ENCODE results near the gene RGS21.

GRCh38 chr1:188757570-188758376 is 1719.9 kb downstream of the BRINP3 start:
- PRO-cap = no peak
- RAMPAGE, long total RNA, 4 experiments = no peak in any of the 4 experiments

GRCh38 chr1:192316914-192317296 is at the start of gene RGS21:
RGS21 (plus strand) TSS chr1:192316992.
- PRO-cap = no peak
- RAMPAGE, long total RNA, 4 experiments = no peak in any of the 4 experiments

- PRO-cap = no peak
- RAMPAGE, long total RNA, 4 experiments = no peak in any of the 4 experiments
Observed at GRCh38 chr1:192936452-192937100, 122.6 kb downstream of the UCHL5 start.

- PRO-cap = no peak
- RAMPAGE, long total RNA, 4 experiments = no peak in any of the 4 experiments
Observed at GRCh38 chr1:192943178-192943512, 116.0 kb downstream of the UCHL5 start.

DNA sequence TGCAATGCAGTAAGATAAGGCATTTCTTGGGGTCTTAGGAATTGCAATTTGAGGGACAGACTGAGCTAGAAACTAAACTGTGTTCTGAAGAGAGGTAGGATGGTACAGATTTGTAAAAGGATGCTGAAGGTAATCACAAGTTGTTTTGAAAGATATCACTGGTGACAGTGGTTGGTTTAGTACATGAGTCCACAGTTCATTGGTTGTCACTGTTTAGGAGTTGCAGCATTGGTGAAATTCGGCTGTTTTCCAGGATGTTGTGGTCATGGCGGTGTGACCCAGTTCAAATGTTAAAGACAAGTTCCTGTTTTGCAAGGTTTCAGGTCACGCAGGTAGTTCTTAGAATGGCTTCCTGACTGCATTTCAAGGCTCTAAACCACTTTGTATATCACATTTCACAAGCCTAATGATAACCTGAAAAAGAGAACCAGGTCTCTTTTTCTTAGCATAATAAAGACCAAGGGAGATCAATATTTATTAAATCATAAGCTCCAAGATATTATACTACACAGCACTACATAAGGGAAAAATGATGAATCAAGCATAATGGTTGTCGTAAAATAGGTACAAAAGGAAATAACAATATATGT is 292.9 kb upstream of the B3GALT2 start:
- PRO-cap = no peak
- RAMPAGE, long total RNA, 4 experiments = no peak in any of the 4 experiments

- PRO-cap = bidirectional peak, plus-strand start at chr1:195721836, minus-strand start at chr1:195721646
- RAMPAGE, long total RNA, 4 experiments = start-site peak on the plus strand in 2 of 4 experiments, at chr1:195721783-195721942 at its widest, 5 to 48 reads per replicate
Observed at GRCh38 chr1:195721390-195722143, 886.7 kb downstream of the KCNT2 start.

DNA sequence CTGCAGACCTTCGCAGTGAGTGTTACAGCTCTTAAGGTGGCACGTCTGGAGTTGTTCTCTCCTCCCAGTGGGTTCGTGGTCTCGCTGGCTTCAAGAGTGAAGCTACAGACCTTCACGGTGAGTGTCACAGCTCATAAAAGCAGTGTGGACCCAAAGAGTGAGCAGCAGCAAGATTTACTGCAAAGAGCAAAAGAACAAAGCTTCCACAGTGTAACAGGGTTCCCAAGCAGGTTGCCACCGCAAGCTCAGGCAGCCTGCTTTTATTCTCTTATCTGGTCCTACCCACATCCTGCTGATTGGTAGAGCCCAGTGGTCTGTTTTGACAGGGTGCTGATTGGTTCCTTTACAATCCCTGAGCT is 886.1 kb downstream of the KCNT2 start:
- PRO-cap = unidirectional peak, minus-strand start at position 233 of the sequence
- RAMPAGE, long total RNA, 4 experiments = start-site peak on the minus strand in 3 of 4 experiments, centred at positions 101 to 238 of the sequence, 45 to 1,041 reads per replicate

DNA sequence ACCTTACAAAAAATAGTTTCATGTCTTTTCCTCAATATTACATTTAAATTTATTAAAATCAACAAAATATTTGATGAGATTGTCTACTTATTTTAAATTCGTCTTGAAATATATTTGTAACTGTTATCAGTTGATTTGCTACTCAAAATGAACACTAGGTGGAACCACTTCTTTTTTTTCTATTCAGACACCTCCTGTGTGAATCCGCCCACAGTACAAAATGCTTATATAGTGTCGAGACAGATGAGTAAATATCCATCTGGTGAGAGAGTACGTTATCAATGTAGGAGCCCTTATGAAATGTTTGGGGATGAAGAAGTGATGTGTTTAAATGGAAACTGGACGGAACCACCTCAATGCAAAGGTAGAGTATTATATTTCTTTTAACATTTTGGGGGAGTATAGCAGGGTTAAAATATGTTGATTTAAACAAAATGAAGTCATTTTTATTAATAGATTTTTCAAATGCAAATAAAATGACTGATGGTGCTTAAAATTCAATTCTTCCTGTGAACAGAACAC is 31.3 kb upstream of the CFHR3 start:
- PRO-cap = no peak
- RAMPAGE, long total RNA, 4 experiments = no peak in any of the 4 experiments

DNA sequence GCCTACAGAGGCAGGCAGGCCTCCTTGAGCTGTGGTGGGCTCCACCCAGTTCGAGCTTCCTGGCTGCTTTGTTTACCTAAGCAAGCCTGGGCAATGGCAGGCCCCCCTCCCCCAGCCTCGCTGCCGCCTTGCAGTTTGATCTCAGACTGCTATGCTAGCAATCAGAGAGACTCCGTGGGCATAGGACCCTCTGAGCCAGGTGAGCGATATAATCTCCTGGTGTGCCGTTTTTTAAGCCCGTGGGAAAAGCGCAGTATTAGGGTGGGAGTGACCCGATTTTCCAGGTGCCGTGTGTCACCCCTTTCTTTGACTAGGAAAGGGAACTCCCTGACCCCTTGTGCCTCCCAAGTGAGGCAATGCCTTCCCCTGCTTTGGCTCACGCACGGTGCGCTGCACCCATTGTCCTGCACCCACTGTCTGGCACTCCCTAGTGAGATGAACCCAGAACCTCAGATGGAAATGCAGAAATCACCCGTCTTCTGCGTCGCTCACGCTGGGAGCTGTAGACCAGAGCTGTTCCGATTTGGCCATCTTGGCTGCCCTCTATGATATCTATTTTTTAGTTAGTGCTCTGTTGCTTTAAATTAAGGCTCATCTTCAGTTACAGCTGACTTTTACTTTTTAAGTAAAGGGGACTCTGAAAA is 11.9 kb downstream of the CFHR3 start:
- PRO-cap = no peak
- RAMPAGE, long total RNA, 4 experiments = no peak in any of the 4 experiments

- PRO-cap = no peak
- RAMPAGE, long total RNA, 4 experiments = no peak in any of the 4 experiments
Observed at GRCh38 chr1:196822523-196822789, 2.9 kb downstream of the CFHR1 start.

GRCh38 chr1:196941617-196941821 is 2.0 kb upstream of the CFHR2 start:
- PRO-cap = no peak
- RAMPAGE, long total RNA, 4 experiments = no peak in any of the 4 experiments

GRCh38 chr1:197773727-197774291 is 1.5 kb downstream of the DENND1B start:
- PRO-cap = no peak
- RAMPAGE, long total RNA, 4 experiments = no peak in any of the 4 experiments

DNA sequence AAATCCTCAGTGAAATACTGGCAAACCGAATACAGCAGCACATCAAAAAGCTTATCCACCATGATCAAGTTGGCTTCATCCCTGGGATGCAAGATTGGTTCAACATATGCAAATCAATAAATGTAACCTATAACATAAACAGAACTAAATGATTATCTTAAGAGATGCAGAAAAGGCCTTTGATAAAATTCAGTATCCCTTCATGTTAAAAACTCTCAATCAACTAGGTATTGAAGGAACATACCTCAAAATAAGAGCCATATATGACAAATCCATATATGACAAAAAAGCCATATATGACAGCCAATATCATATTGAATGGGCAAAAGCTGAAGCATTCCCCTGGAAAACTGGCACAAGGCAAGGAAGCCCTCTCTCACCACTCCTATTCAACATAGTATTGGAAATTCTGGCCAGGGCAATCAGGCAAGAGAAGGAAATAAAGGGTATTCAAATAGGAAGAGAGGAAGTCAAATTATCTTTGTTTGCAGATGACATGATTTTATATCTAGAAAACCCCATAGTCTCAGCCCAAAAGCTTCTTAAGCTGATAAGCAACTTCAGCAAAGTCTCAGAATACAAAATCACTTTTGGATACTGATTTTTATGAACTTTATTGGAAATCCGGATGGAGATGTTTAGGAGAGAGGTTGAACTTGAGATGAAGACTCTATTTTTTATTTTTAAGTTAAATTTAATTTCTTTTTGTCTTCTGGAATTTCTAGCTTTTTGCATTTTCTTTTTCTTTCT is 36.9 kb downstream of the NEK7 start:
- PRO-cap = no peak
- RAMPAGE, long total RNA, 4 experiments = start-site peak on the plus strand in 1 of 4 experiments, centred at position 288 of the sequence, 6 reads per replicate

DNA sequence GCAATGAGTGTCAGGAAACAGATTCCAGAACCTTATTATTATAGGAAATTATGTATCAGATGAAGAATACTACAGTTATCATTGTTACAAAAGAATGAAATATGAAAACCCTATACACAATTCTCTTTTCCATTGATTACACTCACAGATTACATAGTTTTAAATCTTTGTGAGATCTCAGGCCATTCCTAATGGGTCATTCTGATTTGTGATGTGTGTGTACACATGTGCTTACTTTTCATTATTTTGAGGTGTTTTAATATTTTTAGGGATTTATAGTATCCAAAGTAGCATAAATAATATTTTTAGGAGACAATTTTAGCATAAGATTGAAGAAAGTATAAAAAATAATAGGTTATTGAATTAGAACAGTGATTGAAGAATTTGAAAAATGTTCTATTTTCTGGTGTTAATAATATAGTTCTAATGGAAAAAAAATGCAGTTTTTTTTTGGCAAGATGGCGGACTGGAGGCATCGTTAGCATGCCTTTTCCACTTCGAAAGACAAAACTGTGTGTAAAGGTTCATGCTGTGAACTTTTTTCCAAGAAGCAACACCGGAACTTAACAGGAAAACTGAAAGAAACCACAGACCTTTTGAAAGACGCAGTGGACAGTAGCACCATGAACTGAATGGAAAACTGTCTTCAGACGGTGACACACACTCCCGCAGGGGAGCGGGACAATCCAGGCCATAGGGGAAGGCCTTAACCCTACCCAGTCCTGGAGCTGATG is 54.6 kb downstream of the NEK7 start:
- PRO-cap = no peak
- RAMPAGE, long total RNA, 4 experiments = start-site peak on the plus strand in 1 of 4 experiments, centred at position 353 of the sequence, 9 reads per replicate

GRCh38 chr1:198216017-198216677 is 59.3 kb downstream of the NEK7 start:
- PRO-cap = no peak
- RAMPAGE, long total RNA, 4 experiments = no peak in any of the 4 experiments

GRCh38 chr1:198294735-198295635 is 138.2 kb downstream of the NEK7 start:
- PRO-cap = no peak
- RAMPAGE, long total RNA, 4 experiments = start-site peak on the plus strand in 1 of 4 experiments, at chr1:198295201-198295447 at its widest, 5 to 8 reads per replicate

- PRO-cap = no peak
- RAMPAGE, long total RNA, 4 experiments = no peak in any of the 4 experiments
Observed at GRCh38 chr1:198564694-198564977, 24.2 kb upstream of the ATP6V1G3 start.

- PRO-cap = unidirectional peak, minus-strand start at chr1:198679660; unidirectional peak, minus-strand start at chr1:198679730
- RAMPAGE, long total RNA, 4 experiments = no peak in any of the 4 experiments
Observed at GRCh38 chr1:198679433-198680380, 40.9 kb downstream of the PTPRC start.

- PRO-cap = no peak
- RAMPAGE, long total RNA, 4 experiments = no peak in any of the 4 experiments
Observed at GRCh38 chr1:198694391-198694679, 55.5 kb downstream of the PTPRC start.

DNA sequence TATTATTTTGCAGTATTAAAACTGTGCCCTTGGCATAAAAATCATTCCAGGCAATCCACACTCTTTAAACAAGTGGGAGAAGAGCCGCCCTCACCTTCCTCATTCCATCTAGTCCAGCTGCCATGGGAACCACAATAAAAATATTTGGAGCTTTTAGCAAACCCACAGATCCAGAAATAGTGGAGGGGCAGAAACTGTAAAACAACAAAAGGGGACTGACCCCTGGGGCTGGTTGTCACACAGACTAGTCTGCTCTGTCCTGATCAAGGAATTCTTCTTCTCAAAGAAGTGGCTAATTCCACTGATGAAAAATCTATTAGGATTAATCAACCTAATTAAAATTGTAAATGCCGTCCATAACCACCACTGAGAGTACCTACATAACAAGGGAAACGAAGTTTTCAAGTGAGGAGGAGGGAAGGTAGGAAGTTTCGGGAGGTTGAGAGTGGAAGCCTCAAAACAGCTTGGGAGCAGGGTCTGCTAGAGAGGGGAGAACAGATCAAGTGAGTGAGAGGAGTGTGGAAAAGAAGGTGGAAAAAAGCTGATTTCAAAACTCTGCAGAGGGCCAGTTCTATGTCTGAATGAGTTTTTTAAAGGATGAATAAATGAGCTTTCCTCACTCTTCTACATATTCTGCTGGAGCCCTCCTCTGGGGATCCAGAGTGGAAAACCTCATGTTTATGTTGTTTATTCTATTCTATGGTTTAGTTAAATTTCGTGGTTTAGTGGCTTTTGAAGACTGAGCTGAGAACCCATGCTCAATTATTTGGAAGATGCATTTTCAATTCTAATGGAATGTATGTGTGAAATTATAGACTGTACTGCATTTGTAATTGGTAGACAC is 61.8 kb downstream of the PTPRC start:
- PRO-cap = unidirectional peak, plus-strand start at position 550 of the sequence
- RAMPAGE, long total RNA, 4 experiments = start-site peak on the plus strand in 1 of 4 experiments, centred at position 209 of the sequence, 5 reads per replicate

Measured in transverse colon (tissue), 4 donors.